Karpas-422 (cell line): ENCODE measurements around the genes OR4M2B, OR4N4 and CYFIP1.

DNA sequence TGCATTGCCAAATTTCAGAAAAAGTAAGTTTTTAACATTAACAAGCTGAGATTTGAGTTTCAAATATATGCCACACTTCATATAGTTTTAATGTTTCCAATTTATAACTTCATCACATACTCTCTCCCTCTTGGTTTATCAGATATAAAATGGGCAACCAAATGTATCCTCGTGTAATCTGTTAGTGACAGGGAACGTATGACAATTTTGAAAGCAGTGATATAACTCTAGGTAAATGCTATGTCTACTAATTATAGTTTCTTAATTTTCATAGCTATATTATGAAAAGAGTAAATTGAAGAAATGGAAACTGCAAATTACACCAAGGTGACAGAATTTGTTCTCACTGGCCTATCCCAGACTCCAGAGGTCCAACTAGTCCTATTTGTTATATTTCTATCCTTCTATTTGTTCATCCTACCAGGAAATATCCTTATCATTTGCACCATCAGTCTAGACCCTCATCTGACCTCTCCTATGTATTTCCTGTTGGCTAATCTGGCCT lies at the start of gene OR4M2B:
TSS of gene OR4M2B (plus strand) at position 206 of the 505 bp plus-strand sequence.
- PRO-cap: no peak
- RAMPAGE, long total RNA: no peak

DNA sequence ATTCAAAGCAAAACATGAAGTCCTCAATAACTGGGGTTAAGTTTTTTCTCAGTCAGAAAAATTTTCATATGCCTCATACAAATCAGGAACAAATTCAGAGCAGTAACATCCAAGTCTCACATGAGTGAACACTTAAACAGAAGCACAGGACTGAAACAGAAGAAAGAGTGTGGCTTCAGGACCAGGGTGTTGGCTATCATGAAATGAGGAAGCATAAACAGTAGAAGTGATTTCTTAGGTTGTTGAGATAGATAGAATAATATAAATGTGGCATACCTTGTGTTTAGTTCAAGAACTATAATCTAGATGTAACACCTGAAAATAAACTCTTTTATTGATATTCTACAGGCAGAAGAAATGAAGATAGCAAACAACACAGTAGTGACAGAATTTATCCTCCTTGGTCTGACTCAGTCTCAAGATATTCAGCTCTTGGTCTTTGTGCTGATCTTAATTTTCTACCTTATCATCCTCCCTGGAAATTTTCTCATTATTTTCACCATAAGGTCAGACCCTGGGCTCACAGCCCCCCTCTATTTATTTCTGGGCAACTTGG lies at the start of gene OR4N4:
TSS of gene OR4N4 (plus strand) at position 358 of the 556 bp plus-strand sequence.
- PRO-cap: no peak
- RAMPAGE, long total RNA: no peak

DNA sequence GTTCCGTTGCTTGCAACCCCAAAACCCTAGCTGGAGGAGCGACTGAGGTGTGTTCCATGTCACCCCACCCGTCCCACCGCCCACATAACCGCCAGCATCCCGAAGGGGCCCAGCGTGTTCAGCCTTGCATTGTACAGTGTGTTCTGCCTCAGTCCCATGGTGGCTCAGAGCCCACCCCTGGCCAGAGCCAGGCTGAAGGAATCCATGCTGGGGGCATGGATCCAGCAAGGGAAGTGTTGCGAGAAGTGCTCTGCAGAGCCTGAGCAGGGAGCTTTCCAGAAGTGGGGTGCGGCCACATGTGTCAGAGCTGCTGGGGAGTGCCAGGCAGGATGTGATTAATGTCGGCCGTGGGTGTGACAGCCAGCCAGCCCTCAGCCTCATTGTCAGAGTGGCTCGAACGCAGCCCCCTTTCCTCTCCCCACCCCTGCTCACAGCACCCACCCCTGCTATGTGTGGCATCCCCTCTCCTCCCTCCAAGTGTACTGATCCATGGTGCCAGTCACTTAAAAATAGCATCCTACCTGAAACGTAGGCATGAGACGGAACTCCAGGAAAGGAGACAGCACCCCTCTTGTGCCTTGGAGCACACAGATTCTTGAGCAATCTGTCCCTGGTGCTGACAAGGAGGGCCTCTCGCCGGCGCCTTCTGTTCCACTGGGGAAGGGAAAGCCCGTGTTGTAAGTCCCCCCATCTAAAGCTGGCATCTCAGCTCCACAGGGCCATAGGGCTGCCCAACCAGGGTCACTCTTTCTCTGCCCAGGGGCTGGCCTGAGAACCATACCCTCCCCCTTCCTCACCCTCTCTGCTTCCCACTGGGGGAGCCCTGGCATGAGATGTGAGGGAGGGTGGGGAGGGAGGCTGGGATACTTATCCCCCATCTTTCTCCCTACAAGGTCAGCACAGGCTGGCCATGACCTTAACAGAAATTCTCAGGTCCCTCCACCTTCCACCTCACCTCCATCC lies 145.0 kb downstream of the OR4N4 start:
- PRO-cap: no peak
- RAMPAGE, long total RNA: no peak

- PRO-cap: no peak
- RAMPAGE, long total RNA: no peak
These were observed 168.2 kb downstream of the OR4N4 start for GRCh38 chr15:22262345-22263098.

DNA sequence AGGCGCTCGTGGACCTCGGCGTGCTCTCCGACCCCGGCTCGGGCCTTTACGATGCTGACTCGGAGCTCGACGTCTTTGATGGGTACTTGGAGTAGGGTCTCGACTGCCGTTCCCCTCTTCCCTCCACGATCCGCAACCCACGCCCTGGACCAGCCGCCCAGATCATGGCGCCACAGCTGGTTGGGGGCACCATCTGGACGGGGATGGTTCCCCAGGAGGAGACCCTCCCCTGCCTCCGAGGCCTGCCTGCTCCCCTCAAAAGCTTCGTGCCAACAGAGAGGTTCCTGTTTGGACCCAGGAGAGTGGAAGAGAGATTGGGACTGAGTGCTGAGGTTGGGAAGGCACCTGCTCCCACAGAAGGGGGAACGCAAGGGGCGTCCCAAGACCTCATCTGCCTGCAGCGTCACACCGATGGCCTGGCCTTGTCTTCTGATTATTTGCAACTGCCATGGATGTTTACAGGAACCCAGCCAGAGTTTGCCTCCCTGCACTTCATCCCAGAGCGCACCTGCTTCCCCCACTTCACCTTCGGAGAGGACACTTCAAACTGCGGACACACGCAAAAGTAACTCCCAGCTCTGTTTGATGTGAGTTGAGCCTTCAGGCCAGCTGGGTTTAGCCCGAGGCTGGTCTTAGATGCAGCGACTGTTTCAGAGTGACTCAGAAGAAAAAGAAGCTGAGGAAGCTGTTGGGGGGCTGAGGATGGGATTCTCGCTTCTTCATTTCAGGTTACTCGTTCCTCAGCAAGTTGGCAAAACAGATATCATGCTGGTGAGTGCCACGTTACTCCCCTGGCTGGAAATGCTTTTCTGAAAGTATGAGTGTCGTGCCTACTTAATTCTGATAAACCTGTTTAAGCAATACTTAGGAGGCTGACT lies 71.1 kb upstream of the NIPA1 start:
- PRO-cap: no peak
- RAMPAGE, long total RNA: no peak

DNA sequence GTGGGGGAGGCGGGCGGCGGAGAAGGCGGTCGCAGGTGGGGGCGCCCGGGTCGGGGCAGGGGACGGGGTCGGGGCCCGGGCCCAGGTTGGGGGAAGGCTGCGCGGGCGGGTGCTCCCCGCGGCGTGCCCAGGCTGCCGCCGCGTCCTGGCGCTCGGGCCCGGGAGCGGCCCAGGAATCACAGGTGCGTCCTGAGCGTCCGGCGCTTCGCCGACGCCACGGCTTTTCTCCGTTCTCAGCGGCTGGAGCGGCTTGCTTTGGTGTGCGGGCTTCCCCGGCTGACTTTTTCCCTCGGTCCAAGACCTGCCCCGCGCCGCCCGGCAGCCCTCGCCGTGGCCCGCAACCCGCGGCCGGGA lies 402 bp downstream of the NIPA1 start:
- PRO-cap: no peak
- RAMPAGE, long total RNA: no peak

GRCh38 chr15:22827661-22828369 lies 10.7 kb upstream of the NIPA2 start:
- PRO-cap: no peak
- RAMPAGE, long total RNA: no peak

DNA sequence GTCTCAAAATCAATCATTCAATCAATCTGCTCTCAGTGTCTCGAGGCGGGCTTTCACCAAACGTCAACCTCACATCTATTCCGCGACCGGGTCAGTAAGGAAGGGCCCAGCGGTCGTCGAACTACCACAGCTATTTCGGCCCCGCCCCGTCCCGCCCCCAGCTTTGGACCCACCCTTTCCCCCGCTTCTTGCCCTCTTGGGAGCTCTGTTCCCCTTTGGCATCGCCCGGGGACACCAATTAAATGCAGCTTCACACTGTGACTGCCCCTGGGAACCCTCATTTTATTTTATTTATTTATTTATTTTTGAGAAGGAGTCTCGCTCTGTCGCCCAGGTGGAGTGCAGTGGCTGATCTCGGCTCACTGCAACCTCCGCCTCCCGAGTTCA lies 1.0 kb upstream of the NIPA2 start:
- PRO-cap: no peak
- RAMPAGE, long total RNA: no peak

DNA sequence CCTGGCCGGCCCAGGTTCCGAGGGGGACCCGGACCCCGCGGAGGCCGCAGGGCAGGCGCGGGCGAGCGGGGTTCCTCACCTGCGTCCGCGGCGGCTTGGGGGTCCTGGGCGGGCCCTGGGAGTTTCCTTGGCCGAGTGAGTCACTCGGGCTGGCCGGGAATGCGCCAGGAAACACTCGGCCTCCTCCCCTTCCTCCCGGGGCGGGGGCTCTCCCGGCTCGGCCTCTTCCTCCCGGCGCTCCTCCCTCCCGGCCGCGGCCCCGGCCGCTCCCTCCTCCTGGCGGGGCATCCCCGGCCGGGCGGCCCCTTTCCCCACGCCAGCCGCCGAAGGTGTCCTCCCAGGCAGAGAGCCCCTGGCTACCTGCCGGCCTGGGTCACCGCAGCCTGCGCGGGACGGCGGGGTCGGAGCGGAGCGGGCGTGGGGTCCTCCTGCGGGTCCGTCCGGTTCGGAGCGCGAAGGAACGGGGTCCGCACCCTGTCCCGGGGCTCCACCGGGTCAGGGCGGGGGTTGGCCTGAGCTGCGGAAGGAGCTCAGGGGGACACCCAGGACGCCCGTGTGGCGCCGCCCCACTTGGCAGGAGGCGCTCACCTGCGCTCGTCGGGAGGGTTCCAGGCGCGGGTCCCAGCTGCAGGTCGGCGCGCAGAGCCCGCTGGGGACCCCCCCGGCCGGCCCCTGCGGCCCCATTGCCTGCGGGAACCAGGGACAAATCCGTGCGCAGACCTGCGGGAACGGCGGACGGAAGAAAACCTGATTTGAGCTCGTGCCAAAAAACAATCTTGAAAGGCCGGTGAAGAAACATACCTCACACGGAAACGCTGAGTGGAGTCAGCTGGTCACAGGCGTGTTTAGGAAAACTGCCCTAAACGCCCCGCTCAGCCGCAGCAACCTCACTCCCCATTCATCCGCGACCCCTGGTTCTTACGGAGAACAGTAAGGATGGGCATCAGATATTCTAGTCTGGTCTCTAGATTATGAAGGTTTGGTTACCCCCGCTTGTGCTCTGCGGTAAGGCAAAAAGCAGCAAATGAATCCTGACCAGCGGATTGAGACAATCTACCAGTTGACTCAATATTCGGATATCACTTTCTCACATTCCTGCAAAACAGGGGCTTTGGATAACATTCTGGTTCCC lies at the start of gene CYFIP1:
TSS of gene CYFIP1 (minus strand) at position 161 of the 1,132 bp plus-strand sequence.
- PRO-cap: no peak
- RAMPAGE, long total RNA: no peak

- PRO-cap: no peak
- RAMPAGE, long total RNA: no peak
These were observed 449 bp upstream of the TUBGCP5 start for GRCh38 chr15:23039829-23040207.

- PRO-cap: no peak
- RAMPAGE, long total RNA: no peak
These were observed 1.0 kb downstream of the MAGEL2 start for GRCh38 chr15:23646632-23647027.

GRCh38 chr15:23798187-23798638 lies 111.1 kb upstream of the NDN start:
- PRO-cap: no peak
- RAMPAGE, long total RNA: no peak

DNA sequence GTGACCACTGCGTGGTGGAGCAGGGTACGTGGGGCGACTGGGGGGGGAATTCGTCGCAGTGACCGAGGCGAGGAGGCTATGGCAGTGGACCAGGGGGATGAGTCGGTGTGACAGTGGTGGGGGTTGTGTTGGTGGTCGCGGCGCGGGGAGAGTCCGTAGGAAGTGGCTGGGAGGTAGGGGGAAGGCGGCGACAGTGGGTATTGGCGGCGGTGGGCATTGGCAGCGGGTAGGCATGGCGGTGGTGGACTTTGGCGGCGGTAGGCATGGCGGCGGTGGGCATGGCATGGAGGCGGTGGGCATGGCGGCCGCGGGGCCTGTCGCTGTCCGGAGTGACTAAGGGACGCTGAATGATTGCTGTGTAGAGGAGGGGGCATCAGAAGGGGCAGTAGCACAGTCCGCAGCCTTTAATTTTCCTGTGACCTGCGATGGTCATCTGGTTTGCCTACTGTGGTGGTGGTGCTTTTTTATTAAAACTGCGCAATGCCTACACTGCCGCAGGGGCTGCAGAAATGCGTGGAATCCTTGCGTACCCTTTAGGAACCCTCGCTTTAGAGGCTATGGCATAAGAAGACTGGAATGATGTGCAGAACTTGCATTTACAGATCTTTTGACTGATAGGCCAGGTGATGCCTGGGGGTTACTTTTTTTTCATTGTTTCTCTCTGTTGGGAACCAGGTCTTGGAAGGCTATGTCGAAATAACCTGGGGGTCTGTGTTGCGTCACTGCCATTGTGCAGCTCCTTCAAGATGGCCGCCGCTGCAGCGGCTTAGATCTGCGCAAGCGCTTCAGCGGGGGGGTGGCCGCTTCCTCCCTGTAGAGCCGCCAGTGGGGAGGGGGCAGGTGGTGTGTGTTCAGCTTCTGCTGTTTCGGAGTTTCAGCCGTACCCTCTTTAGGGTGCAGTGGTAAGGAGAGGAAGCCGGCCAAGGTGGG lies 1.0 kb downstream of the SNRPN start:
- PRO-cap: no peak
- RAMPAGE, long total RNA: no peak

DNA sequence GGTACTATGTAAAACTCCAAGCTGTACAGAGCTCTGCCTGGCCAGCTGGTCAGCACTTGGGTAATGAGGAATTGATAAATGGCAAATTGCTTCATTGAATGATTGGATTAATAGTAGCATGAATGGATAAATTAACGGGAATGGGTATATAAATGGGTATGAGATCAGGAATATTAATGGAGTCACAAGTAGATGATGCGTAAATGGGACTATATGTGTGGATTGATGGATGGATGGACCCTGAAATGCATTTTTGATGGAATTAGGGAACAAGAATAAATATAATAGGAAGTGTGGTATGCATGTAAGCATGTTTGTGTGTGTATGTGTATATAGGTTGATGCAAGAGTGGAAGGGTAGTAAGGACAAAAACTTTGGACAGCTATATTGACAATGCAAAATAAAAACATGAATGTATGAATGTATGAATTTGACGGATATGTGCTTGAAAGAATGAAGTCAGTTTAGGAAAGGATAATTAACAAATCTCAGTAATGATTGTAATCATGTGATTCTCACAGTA lies 61.4 kb downstream of the SNRPN start:
- PRO-cap: no peak
- RAMPAGE, long total RNA: no peak

DNA sequence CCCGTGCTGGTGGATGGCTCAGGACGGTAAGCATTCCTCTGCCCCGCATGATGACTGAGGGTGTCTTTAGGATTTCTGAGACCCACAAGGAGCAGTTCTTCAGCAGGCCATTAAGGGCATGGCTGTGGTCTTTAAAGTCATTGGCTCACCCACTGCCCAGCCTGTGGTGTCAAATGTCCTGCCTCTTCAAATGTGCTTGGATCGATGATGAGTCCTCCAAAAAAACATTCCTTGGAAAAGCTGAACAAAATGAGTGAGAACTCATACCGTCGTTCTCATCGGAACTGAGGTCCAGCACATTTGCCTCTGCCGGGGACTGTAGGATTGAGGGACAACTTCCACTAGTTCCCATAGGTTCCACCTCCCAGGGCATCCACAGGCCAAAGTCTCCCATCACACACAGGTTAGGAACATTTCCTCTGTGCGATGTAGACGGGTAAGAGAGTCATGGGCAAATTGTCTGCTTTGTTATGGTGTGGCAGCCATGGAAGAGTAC lies 115.5 kb downstream of the SNRPN start:
- PRO-cap: no peak
- RAMPAGE, long total RNA: no peak

DNA sequence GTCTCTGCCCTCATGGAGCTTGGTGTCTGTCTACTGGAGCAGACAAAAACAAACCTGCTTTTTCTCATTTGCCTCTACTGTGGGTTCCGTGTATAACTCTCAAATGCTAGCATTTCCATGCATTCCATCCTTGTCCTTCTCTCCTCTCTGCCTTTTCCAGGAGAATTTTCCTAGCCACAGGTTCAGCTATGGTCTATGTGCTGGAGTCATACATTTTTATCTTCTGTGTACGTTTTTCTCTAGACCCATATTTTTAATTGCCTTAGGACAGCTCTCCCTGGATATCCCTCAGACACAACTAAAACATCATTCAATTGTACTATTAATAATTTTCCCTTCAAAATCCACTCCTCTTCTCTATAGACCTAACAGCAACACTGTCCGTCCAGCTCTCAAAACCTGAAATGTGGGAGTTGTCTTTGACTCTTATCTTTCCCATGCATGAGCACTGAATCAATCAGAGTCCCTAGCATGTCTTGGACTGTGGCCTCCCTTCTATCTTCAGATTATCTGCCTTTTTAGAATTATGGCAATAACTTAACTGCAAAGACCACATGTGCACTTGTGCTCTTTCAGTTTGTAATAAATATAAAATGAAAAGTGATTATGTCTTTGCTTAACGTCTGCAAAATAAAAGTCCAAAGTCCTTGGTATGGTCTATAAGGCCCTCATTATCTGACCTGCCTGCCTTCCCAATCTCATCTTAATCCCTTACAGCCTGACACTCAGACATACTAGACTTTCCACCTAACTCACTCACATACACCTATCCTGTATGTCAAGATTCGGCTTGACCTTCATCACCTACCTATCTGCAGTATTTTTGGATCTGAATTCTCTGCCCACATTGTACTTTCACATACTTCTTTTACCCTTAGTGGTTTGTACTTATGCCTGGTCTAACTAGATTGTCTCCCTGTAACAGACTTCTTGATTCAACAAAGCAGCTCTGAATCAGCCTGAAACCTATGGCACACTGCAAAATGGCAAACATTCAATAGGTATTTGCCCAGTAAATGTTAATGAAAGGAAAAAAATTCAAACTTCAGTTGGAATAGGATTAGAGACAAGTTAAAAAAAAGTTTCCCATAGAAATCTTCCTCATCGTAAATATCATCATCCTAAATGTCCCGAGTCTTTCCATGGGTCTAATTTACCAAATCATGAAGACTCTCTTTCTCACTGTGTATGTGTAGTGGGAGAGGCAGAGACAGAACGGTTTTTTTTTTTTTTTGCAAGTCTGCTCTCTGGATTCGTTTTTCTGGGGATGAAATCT lies 106.8 kb downstream of the UBE3A start:
- PRO-cap: no peak
- RAMPAGE, long total RNA: no peak

- PRO-cap: no peak
- RAMPAGE, long total RNA: no peak
These were observed 41.2 kb downstream of the UBE3A start for GRCh38 chr15:25397472-25398105.

GRCh38 chr15:25423662-25424835 lies 14.8 kb downstream of the UBE3A start:
- PRO-cap: no peak
- RAMPAGE, long total RNA: no peak

DNA sequence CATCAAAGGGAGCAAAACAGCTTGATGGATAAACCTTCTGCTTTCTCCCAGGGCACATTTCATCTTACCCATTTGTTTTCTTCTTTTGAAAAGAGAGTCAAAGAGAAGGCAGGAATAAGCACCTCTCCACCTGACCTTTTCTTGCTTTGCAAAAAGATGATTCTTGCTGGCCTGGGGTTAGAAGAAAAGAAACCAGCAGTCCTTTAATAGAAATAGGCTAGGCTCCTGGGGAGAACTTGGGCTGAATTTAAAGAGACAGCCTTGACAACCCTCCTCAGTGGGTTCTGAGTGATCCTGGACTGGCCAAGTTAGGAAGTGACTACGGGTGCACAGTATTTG lies 92.4 kb upstream of the UBE3A start:
- PRO-cap: no peak
- RAMPAGE, long total RNA: no peak

DNA sequence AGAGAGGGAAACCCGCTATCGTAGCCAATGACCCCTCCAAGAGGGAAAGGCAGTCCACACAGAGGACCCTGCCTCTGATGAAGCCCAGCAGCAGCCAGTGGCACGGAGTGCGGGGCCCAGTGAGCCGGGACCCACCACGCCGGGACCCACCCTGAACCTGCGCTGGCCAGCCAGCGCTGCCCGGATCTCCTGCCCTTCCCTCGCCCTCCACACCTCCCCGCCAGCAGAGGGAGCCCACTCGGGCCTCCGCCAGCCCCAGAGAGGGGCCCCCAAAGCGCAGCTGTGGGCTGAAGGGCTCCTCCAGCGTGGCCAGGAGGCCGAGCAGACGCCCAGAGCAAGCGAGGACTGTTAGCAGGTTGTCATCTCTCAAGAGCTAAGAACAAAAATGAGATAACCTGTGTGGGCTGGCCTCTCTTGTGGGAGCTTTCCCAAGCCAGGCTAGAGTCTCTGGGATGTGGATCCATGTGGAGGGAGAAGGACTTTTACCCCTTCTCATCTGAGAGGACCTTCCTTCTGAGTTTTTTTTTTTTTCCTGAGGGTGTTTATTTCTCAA lies 81.3 kb upstream of the ATP10A start:
- PRO-cap: no peak
- RAMPAGE, long total RNA: no peak